Left colon (tissue), 1 donor: ENCODE measurements around a stretch of chr14.

DNA sequence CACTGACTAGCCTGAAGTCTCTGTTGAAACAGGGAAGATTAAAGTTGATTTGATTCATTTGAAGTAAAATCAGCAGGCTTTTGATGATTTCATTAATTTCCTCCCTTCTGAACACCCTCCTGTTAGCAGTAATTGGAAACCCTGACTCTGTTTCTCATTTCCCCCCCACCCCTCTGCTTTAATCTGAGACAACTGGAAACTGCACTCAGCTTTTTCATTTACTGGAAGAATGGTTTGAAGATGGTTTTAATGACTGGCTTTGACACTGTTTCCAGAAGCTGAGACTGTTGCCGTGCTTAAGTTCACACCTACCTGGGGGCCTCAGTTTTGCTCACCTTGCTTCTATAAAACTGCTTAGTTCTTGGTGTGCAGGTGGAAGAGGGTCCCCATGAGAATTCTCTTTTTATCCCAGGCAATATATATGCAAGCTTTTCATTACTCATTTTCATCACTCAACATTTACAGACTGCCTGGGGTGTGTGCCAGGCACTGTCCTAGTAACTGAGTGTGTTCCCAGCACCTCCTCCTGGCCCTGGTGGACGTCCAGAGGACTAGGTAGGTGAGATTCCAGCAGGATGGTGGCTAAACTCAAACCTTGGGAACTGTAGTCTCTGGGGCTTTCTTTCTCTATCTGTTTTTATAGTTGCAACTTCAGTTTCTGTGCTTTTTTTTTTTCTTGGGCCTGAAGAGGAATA lies 63.6 kb downstream of the SUSD6 start:
- PRO-cap = no peak

GRCh38 chr14:70252226-70252463 lies 63.4 kb upstream of the SLC8A3 start:
- PRO-cap = no peak

DNA sequence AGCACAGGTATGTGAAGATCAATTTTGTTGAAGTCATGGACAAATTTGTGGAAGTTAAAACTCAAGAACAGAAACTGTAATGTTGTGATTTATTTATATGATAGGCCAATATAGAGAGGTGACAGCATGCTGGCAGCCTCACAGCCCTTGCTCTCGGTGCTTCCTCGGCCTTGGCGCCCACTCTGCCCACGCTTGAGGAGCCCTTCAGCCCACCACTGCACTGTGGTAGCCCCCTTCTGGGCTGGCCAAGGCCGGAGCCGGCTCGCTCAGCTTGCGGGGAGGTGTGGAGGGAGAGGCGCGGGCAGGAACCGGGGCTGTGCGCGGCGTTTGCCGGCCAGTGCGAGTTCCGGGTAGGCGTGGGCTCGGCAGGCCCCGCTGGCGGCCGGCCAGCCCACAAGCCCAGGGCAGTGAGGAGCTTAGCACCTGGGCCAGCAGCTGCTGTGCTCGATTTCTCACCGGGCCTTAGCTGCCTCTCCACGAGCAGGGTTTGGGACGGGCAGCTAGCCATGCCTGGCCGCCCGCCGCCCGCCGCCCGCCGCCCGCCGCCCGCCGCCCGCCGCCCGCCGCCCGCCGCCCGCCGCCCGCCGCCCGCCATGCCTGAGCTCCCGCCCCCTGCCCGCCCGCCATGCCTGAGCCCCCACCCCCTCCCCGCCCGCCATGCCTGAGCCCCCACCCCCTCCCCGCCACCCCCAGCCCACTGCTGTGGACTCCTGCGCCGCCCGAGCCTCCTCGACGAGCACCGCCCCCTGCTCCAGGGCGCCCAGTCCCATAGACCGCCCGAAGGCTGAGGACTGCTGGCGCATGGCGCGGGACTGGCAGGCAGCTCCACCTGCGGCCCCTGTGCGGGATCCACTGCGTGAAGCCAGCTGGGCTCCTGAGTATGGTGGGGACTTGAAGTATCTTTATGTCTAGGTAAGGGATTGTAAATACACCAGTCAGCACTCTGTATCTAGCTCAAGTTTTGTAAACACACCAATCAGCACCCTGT lies 66.0 kb upstream of the SLC8A3 start:
- PRO-cap = unidirectional peak, plus-strand start at position 396 of the sequence

- PRO-cap = unidirectional peak, minus-strand start at chr14:70642831
Observed at GRCh38 chr14:70642748-70643306, 1.1 kb downstream of the TTC9 start.

GRCh38 chr14:70665520-70665993 lies 23.8 kb downstream of the TTC9 start:
- PRO-cap = no peak

GRCh38 chr14:70671019-70671667 lies 29.4 kb downstream of the TTC9 start:
- PRO-cap = no peak

DNA sequence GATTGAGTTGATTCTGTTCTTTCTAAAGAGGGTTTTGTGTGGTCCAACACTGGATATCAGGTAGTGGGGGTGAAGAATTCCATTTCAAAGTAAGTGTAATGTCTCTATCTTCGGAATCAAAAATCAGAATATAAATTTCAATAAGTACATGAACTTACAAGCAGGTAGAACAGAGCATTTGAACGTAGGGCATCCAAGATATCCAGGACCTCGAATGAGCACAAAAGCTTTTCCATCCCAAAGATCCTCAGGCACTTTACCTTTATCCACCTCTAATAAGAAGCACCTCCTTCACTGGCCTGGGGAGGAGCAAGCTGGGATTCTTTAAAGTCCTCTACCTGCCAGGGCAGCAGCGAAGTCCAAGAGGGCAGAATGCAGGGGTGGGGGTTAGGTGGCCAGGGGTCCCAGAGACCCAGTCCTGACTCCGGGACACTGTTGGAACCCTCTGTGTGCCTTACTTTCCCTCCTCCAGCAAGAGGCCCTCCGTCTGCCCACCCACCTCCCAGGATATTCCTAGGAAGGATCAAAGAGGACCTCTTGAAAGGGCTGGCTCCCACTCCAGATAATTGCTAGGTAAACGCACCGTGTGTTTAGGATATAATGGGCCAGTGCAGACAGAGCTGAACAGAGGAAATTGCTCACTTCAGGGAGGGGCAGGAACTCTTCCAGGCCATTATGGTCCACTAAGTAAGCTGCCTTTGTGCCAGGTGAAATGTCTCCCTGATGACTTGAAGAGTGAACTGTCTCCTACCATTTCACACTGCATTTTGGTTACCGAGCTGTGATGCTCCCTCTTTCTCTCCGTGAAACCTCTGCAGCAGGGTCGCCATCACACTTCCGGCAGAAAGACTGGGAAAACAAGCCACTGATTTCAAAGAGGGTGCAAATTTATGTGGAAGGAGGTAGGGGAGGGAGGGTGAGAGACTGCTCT lies 68.1 kb downstream of the TTC9 start:
- PRO-cap = no peak

- PRO-cap = no peak
Observed at GRCh38 chr14:70800602-70801185, 8.6 kb downstream of the MAP3K9 start.

DNA sequence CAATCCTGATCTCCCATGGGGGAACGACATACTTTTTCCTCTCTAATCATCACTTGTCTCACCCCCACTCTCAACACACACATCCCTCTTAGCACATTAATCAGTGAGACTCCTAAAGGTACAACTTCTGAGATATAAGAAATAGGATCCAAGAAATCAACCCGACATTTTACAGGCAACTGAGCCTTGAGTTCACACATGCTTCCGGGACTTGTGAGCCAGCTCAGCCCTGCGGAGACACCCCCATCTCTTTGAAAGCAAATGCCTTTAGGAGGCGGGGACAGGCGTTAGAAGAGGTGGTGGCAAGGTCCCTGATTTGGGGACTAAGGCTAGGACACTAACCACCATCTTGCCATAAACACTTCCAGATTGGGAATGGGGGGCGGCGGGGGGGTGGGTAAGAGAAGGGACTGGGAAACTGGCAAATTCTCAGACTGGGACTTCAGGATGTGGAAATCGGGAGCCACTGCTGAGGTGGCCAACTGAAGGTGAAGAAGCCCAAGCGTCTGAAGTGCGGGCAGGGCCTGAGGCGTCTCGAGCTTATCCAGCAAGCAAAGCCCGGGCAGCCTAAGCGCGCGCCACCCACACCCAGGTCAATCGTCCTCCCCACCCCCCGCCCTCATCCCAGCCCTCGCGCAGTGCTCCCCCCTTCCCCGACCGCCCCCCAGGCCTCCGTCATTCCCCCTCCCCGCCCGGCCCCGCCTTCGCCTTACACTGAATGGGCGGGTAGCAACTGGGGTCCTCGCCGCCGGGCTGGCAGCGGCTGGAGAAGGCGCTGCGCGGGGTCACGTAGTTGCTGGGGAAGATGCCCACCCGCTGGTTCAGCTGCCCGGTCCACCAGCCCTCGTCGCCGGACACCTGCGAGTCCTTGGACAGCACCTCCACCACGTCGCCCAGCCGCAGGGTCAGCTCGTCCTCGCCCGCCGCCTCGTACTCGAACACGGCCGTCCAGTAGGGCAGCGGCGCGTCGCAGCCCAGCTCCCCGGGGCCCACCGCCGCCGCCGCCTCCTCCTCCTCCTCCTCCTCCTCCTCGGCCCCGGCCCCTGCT lies 936 bp downstream of the MAP3K9 start:
- PRO-cap = bidirectional peak, plus-strand start at position 319 of the sequence, minus-strand start at position 209 of the sequence; bidirectional peak, plus-strand start at position 717 of the sequence, minus-strand start at position 595 of the sequence

DNA sequence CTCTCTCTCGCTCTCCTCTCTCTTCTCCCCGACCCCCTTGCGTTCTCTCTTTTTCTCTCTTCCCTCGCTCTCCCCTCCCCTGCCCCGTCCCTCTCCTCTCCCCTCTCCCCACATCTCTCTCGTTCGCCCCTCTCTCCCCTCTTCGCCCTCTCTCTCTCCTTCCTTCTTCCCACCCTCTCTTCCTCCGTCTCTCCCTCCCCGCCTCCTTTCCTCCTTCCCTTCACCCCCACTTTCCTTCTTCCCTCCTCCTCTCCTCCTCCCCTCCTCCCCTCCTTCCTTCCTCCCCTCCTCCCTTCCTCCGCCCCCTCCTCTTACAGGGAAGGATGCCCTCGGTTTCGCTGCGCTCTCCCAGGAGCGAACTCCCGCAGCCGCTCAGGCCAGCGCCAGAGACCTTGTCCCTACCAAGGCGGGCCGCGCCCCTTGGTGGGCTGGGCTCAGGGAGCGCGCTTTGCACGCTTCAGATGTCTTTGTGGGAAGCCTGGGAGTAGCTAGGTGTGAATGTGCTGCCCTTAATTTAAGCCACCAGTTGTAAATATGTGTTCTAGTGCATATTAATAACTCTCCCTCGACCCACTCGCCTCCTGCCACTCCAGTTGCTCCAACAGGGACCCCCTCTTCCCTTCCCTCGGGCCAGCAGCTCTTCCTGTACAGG lies 13.3 kb upstream of the MAP3K9 start:
- PRO-cap = no peak

DNA sequence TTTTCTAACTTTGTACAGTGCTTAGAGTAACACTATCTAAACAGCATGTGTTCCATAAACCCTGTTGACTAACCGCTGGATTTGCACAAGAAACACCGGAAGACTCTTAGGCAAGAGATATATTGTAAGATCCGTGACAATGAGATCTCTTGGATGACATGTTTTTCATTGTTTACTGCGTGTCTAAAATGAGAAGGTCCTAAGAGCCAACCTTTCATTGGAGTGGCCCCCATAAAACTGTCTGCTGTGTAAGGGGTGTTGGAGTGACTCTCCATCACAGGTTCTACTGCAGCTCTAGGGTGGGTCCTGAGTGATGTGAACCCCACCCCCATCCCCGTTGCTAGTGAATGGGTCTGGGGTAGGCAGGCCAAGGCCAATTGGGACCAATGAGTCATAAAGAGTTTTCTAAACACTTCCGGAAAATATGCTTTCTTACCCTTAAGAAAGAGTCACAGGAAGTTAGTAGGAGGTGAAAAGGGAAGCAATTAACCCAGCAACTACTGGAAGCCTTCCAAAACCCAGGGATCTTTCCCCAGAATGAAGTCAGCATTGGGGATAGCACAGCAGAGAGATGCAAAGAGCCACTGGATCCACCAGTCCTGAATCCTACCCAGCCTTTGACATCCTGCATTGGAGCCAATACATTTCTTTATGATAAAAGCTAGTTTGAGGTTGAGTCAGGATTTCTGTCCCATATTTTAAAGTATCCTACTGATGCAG lies 24.2 kb upstream of the PCNX1 start:
- PRO-cap = no peak

GRCh38 chr14:70905310-70905703 lies 2.0 kb upstream of the PCNX1 start:
- PRO-cap = no peak

DNA sequence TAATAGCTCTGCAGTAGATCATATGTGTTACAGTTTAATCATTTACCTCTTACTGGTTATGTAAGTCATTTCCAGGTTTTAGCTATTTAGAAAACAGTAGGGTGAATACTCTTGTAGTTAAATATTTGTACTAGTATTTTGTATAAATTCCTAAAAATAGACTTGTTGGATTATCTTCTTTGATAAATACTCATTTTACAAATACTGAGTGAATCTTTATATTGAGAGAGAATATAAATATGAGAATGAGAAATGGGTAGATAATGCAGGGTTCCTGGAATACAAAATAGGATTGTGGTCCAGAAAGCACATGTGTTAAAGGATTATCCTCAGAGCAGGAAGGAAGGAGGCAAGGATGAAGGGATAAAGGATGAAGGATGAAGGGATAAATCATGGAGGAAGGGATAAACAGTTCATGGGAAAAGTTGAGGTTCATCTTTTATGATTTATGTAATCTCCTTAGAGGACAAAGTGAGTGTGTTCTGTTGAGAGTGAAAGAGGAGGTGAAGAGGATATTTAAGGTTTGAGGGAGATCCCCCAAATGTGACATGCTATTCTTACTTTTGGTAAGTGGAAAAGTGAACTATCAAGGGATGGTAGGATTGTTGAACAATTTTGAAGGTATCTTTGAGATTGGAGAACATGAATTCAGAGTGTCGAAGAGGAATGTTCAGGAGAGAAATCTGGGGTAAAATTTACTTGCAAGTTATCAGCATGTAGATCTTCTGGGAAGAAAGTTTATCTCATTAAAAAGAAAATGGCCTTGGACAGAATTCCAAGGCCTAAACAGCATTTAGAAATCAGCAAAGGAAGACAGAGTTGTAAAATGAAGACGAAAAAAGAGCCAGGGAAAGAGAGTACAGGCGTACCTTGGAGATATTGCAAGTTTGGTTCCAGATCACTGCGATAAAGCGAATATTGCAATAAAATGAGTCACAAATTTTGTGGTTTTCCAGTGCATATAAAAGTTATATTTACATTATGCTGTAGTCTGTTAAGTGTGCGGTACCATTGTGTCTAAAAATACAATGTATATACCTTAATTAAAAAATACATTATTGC lies 8.7 kb downstream of the PCNX1 start:
- PRO-cap = no peak

DNA sequence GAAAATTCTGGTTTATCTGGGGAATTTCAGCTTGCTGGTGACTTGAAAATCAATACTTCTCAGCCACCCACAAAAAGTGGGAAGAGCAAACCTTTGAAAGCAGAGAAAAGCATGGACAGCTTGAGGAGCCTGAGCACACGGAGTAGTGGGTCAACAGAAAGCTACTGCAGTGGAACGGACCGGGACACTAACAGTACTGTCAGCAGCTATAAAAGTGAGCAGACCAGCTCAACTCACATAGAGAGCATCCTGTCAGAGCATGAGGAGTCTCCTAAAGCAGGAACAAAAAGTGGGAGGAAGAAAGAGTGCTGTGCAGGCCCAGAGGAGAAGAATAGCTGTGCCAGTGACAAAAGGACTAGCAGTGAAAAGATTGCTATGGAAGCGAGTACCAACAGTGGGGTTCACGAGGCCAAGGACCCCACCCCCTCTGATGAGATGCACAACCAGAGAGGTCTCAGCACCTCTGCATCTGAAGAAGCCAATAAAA lies 70.1 kb downstream of the PCNX1 start:
- PRO-cap = no peak

- PRO-cap = no peak
Observed at GRCh38 chr14:71121433-71121878, 198.8 kb upstream of the SIPA1L1 start.

DNA sequence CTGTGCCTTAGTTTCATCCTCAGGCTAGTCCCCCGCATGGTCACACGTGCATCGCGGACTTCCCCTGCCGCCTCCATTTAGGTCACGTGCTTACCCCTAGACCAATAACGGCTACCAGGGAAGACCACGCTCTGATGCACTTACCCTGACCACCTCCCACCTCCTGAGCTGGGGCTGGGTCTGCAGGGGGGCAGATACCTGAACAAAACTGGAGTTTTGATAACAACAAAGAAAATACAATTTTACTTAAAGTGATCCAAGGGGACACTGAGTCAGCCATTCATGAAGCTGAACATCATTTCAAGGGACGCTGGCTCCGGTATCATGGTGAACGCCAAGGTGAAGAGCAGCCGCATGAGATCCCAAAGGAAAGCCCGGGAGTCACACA lies 138.9 kb upstream of the SIPA1L1 start:
- PRO-cap = no peak

- PRO-cap = no peak
Observed at GRCh38 chr14:71353155-71353947, 33.1 kb downstream of the SIPA1L1 start.

- PRO-cap = no peak
Observed at GRCh38 chr14:71359809-71360283, 39.6 kb downstream of the SIPA1L1 start.

DNA sequence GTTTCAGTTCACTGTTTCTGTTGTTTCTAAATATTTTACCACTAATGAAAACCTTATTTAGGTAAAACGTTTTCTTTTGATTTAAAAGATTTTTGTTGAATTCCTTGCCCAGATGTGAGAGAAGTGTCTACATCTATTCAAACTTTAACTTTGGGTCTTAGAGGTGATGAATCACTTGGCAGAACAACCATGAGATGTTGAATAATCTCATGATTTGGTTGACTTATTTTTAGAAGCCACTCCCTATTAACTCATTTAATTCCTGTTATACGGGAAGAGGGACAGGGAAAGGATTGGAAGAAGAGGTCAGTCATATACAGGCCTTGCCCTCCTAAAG lies 119.4 kb downstream of the SIPA1L1 start:
- PRO-cap = no peak

DNA sequence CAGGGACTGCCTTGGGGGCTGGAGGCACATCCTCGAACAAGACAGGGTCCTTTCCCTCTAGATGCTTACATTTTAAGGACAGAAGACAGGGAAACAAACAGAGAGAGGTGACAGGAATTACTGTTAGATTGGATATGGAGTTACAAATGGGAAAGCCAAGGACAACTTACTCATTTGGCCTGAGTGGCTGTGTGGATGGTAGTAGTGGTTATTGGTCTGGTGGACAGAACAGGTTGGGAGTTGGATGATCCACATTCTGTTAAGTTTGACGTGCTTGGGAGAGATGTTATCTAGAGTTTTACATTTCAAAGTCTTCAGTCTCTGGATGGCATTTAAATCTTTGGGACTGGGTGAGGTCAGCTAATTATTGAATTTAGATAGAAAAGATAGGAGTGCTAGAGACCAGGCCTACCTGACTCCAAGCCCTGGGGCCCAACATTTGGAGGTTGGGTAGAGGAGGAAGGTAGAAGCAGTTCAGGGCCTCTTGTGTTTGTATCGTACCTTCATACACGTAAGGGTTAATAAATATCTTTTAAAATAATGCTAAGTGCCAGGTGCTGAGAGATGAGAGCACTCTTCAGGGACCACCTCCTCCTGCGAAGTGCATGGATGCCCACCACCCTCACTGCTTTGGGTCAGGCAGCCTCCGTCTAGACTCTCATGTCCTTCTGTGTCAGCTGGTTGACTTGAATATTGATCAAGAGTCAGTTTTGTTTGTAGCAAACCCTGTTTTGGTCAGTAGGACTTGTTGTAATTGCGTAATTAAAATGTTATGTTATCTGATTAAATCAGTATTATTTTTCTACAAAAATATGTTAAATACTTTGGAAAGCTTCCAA lies 151.4 kb downstream of the SIPA1L1 start:
- PRO-cap = no peak